SK-N-DZ (cell line): ENCODE results near the genes NBPF20, NUDT17, ANKRD35 and LIX1L.

GRCh38 chr1:143838253-143838865 lies 67.4 kb downstream of the H3-7 start:
RAMPAGE:
- cytosol, long total RNA: no peak
- nucleus, long total RNA: no peak

DNA sequence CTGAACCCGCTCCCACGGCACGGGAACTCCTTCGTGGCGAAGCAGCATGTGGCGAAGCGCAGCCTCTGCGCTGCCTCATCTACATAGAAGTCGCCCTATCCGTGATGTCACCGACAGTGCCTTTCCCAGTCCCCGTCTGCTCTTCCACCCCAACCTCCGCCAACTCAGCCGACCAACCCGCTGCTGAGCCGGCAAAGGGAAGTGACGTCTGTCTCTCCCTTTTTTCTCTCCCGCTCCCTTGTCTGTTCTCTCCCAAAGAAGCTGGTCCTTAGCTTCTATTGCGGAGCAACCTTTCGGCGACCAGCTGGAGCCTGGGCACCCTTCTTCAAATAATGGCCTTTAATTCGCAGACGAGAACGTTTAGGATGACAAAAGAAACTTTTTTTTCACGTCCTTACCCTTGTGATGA lies 40.6 kb upstream of the PPIAL4F start:
RAMPAGE:
- cytosol, long total RNA: no peak
- nucleus, long total RNA: start-site peak on the plus strand centred at position 255 of the sequence, 53 bp wide, 93 and 54 reads in 2 replicates

DNA sequence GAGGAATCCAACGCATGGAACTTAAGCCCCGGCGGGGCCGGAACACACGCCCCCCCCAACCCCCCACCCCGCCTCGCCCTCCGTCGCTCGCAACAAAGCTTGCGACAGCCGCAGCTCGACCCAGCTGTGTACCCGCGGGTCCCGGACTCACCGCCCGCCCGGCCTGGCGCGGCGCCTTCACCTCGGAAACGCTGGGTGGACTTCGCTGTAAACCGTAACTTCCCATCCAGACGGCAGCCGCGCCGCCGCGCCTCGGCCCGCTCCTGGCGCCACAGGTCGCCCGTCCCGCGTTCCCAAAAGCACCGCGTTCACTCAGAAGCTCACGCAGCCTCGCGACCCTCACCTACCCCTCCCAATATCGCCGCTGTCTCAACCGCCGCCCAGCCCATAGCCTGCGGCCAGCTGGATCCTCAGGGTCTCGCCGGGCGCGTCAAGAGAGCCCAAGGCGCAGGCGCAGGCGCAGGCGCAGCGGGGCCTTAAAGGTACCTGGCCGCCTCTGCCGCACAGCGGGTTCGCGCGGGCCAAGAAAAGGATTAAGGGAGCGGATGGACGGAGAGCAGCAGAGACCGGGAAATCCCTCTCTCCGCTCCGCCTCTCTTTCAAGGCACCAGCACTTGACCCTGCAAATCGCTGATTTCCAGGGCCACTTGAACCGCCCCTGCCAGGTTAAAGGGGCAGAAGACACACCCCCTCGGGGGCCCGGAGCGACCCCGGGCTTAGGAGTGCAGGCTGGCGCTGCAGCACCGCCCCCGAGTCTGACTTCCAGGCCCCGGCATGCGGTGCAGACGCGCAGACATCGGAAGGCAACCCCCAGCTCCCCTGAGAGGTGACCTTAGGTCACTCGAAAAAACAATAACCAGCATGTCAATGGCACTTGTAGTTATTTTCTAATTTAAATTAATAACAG lies at the start of gene NBPF20:
TSS of gene NBPF20 (minus strand) at position 432 of the 907 bp plus-strand sequence.
RAMPAGE:
- cytosol, long total RNA: no peak
- nucleus, long total RNA: no peak

GRCh38 chr1:145475243-145475678 lies 49.9 kb upstream of the NBPF20 start:
RAMPAGE:
- cytosol, long total RNA: no peak
- nucleus, long total RNA: no peak

GRCh38 chr1:145773710-145774382 lies 50.0 kb downstream of the RNF115 start:
RAMPAGE:
- cytosol, long total RNA: no peak
- nucleus, long total RNA: no peak

DNA sequence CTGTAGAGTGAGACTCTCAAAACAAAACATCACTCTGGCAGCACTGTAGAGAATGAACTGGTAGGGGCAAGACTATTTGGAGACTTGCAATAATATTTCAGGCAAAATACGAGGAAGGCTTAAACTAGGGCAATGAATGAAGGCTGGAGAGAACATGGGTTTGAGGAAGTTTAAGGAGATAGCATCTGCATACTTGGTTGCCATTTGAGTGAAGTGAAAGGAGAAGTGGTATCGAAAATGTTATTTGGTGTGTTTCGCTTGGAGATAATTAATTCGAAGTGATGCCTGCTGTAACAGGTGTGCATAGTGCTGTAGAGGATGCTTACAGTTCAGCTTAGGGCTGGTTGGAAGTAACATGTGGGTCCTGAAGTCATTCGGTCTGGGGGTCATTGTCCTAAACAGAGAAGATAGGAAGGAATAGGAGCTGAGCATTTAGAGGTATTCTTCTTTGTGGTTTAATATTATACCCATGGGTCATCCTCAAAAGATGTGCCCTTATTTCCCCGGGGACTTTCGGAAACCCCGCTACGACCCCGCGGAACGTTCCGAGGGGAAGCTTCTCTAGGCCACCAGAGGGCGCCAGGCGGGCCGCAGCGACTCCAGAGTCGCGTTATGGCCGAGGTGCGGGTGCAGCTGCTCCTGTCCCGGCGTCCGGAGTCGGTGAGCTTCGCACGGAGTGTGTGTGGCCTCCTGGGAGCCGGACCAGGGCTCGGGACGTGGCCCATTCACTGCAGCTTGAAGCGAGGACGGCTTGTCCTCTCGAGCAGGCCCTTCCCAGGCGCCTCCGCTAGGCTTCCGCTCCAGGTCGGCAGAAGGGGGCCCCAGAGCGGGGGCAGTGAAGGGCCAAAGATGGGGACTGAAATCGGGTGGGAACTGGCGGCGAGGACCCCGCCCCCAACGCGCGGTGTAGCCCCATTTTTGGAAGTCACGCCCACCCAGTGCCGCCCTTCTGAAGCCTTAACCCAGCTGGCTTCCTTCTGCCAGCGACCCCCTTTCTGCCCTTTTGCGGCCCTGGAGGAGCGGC lies at the start of gene NUDT17:
TSS of gene NUDT17 (plus strand) at position 602 of the 1,024 bp plus-strand sequence.
RAMPAGE:
- cytosol, long total RNA: no peak
- nucleus, long total RNA: no peak

DNA sequence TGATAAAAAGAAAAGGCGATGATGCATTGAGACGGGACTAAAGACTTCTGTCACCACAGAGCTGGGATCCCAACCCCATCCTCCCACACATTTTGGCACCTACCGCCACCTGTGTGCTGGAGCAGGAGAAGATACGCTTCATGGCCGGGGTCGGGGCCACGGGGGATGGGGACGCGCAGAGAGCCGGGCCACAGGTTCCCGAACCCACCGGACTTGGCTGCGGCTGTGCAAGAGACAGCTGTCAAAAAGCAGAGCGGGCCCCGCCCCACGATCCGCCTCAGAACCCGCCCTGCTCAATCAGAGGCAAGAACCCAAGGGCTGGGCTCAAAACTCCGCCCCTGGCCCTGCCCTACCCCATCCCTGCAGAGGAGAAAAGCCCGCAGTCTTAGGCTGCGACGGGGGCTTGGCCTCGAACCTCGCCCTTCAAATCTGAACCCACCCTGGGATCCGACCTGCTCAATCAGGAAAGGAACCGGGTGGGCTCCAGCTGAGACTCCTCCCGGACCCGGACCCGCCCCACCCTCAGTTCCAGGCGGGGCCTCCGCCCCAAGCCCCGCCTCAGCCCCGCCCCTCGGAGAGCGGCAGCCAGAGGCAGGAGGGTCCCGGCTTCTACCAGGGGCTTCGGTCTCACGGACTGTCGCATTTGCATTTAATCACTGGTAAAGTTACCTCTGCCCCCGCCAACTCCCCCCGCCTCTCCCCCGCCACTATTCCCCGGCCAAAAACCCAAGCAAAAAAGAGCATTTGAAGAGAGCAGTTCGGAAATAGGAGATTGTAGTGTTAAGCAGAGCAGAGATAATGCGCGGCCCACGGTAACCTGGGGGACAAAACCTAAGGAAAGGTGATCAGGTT lies at the start of gene ANKRD35:
TSS of gene ANKRD35 (minus strand) at position 250 of the 852 bp plus-strand sequence.
RAMPAGE:
- cytosol, long total RNA: no peak
- nucleus, long total RNA: no peak

GRCh38 chr1:145942453-145943165 lies 15.2 kb downstream of the LIX1L start:
RAMPAGE:
- cytosol, long total RNA: no peak
- nucleus, long total RNA: no peak

GRCh38 chr1:145957273-145958380 lies at the start of gene LIX1L:
LIX1L (minus strand) TSS chr1:145958017.
RAMPAGE:
- cytosol, long total RNA: no peak
- nucleus, long total RNA: no peak

GRCh38 chr1:146016295-146016687 lies 5.2 kb downstream of the HJV start:
RAMPAGE:
- cytosol, long total RNA: no peak
- nucleus, long total RNA: no peak

DNA sequence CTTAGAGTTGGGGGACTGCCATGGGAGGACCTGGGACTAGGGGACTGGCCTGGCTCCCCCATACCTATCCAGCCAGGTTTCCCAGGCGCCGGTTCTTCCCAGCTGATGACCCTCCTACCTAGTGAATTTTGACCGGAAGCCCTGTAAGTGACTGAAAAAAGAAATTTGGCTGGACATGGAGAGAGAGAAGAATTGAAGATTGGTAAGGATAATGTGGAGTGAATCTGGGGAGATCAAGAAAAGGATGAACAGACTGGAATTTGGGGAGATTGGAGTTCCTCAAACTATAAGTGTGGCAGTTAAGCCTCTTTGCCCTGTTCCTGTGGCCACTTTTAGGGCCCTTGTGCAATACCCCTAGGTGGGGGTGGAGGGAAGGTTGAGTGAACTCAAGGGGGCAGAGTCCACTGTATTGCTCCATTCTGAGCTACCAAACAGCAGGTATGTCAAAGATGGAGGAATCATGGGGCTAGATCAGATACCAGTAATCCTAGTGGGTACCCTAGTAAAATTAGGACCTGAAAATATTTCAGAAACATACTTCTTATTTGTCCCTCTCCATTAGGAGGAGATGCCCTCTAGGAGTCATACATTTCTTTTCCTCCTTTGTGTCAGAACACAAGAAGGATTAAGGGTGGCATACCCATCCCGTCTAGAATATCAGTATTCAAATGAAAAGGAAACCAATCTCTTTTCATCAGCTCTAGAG lies 1.2 kb downstream of the HJV start:
RAMPAGE:
- cytosol, long total RNA: no peak
- nucleus, long total RNA: no peak

GRCh38 chr1:146052331-146052814 lies 30.8 kb upstream of the HJV start:
RAMPAGE:
- cytosol, long total RNA: no peak
- nucleus, long total RNA: no peak

RAMPAGE:
- cytosol, long total RNA: no peak
- nucleus, long total RNA: no peak
Observed at GRCh38 chr1:147110605-147111263, 61.5 kb downstream of the PRKAB2 start.

RAMPAGE:
- cytosol, long total RNA: no peak
- nucleus, long total RNA: no peak
Observed at GRCh38 chr1:147167555-147167858, 4.8 kb downstream of the PRKAB2 start.

GRCh38 chr1:147200981-147201700 lies 24.0 kb downstream of the FMO5 start:
RAMPAGE:
- cytosol, long total RNA: no peak
- nucleus, long total RNA: no peak

DNA sequence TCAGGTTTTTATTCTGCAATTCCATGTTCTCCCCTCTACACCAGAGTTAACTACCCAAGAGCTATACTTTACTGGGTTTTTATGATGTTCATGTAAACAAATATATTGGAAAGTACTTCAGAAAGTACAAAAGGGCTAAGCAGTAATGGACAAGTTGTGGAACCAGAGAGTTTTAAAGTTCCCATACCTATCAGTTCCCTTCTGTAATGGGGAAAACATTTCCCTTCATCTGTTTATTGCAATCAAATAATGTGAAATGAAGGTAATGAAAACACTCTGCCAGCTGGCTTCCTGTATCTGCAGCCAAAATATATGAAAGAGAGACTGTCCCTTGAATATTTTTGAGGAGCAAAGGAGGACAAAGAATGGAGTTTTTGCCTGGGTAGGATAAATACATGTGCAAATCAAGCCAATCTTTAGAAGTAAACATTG lies 9.9 kb downstream of the FMO5 start:
RAMPAGE:
- cytosol, long total RNA: no peak
- nucleus, long total RNA: no peak

DNA sequence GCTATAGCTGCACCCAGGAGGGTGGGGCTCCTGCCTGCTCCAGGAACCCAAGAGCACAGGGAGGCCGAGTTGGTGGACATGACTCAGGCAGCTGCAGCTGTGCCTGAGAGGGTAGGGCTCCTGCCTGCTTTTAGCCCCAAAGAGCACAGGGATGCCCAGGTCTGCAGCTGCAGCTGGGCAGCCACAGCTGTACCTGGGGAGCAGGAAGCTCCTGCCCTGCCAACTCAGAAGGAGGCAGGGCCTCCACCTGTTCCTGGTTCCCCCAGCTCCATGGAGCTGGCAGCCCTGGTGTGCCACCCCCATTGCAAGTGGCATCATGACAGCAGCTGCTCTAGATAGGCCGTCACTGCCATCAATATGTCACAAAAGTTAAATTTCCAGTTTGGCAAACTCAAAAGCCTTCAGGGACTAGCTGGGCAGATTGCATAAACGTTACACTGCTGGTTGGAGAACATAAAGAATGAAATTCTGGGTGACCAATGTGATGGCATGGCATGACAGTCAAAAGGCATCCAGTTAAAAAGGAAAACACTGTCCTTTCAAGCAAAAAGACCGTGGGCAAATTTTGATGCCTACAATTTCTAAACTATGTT lies 5.1 kb upstream of the CHD1L start:
RAMPAGE:
- cytosol, long total RNA: no peak
- nucleus, long total RNA: no peak

DNA sequence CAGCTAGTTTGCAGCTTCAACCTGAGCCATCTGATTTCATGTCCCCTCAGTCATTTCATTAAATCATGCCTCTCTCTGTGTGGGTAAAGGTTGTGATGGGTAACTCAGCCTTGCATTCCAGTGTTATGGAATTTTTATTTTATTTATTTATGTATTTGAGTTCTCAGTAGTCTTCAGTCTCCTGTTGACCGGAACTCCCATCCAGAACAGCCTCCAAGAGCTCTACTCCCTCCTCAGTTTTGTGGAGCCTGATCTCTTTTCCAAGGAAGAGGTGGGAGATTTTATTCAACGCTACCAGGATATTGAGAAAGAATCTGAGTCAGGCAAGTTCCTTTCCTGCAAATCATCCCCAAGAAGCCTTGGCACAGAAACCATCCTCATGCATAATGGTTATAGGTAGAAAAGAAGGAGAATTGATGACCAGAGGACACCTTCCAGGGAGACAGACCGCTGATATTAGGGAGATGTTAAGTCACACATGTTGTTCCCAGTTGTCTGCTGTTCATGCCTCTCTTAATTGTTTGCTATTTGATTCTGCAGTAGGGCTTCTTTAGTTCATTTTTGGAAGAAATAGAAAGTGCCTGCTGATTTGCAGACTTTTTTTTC lies 21.9 kb downstream of the CHD1L start:
RAMPAGE:
- cytosol, long total RNA: no peak
- nucleus, long total RNA: no peak

DNA sequence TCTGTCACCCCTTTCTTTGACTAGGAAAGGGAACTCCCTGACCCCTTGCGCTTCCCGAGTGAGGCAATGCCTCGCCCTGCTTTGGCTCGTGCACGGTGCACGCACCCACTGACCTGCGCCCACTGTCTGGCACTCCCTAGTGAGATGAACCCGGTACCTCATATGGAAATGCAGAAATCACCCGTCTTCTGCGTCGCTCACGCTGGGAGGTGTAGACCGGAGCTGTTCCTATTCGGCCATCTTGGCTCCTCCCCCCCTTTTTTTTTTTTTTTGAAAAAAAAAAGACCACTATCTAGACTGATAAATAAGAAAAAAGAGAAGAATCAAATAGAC lies 85.0 kb downstream of the CHD1L start:
RAMPAGE:
- cytosol, long total RNA: no peak
- nucleus, long total RNA: no peak

RAMPAGE:
- cytosol, long total RNA: no peak
- nucleus, long total RNA: no peak
Observed at GRCh38 chr1:147598502-147599336, 57.4 kb downstream of the BCL9 start.